Heart (tissue), 3 donors: ENCODE measurements around a stretch of chr22.

DNA sequence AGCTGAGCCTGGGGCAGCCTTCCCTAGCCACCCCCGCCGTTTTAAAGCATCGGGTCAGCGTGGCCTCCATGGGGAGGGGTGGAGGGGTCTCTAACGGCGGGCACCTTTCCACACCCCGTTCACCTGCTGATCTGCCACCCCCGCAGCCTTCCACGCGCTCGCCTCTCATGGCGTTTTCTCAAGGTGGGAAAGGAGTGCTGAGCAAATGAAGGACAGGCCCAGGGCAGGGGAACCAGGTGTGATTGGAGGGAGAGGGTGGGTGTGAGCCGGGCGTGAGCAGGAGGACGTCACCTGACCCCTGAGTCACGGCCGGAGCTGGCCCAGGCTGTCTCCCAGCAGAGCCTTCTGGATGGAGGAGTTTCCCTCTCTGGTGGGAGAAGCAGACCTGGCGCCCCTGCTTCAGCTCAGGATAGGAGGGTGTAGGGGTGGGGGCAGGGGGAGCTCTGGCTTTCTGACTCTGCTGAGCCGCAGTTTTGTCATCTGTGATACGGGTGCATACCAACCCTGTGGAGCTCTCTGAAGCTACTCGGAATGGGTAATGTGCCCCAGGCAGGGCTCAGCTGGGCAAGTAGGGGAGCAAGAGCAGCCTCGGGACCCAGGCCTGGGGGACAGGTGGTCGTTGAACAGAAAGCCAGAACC, 14.0 kb upstream of the ARHGAP8 start:
- RAMPAGE, long total RNA, 2 experiments: no peak in any of the 2 experiments

- RAMPAGE, long total RNA, 2 experiments: no peak in any of the 2 experiments
Observed at GRCh38 chr22:44755456-44755807, 3.1 kb downstream of the ARHGAP8 start.

DNA sequence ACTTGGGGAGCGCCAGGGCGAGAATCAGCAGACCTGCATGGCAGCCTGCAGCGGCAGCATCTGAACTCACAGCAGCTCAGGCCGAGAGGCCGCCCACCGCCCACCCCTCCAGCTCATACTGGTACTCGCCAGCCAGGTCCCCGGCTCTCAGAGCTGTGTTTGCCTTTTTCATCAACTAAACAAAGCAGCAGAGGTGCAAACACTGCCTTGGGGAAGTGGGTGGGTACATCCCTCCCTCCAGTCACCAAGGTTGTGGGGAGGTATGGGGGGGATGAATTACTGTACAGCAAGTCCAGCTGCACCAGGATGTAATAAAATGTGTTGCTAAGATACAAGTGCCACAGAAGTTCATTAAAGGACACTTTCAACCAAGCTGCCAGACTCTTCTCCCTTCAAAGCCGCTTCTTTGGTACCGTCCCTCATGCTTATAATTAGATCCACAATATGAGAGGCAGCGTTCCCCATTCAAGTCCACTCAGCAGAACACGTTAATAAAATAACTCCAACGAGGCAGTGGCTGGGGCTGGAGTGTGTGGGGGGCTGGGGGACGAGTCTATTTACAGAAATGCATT, 14.8 kb downstream of the PHF21B start:
- RAMPAGE, long total RNA, 2 experiments: no peak in any of the 2 experiments

- RAMPAGE, long total RNA, 2 experiments: no peak in any of the 2 experiments
Observed at GRCh38 chr22:45052745-45053061, 42.9 kb upstream of the PHF21B start.

DNA sequence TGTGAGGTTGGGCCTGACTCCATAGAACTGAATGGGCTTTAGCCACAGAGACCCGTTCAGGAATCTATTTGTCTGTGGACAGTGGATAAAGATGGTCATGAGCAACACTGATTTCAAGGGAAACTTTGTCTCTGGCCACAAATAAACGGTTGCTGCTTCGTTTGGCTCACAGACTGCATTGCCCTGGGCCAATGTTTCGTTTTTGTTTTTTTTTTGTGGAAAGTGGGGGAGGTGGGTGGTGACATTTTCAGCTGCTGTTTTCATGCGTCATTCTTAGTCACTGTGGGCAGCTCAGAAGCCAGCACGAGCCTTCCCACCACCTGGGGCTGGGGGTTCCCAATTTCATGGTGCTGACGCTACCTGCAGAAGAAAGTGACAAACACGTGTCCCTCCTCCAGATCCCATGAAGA, 54.7 kb upstream of the PHF21B start:
- RAMPAGE, long total RNA, 2 experiments: no peak in any of the 2 experiments

DNA sequence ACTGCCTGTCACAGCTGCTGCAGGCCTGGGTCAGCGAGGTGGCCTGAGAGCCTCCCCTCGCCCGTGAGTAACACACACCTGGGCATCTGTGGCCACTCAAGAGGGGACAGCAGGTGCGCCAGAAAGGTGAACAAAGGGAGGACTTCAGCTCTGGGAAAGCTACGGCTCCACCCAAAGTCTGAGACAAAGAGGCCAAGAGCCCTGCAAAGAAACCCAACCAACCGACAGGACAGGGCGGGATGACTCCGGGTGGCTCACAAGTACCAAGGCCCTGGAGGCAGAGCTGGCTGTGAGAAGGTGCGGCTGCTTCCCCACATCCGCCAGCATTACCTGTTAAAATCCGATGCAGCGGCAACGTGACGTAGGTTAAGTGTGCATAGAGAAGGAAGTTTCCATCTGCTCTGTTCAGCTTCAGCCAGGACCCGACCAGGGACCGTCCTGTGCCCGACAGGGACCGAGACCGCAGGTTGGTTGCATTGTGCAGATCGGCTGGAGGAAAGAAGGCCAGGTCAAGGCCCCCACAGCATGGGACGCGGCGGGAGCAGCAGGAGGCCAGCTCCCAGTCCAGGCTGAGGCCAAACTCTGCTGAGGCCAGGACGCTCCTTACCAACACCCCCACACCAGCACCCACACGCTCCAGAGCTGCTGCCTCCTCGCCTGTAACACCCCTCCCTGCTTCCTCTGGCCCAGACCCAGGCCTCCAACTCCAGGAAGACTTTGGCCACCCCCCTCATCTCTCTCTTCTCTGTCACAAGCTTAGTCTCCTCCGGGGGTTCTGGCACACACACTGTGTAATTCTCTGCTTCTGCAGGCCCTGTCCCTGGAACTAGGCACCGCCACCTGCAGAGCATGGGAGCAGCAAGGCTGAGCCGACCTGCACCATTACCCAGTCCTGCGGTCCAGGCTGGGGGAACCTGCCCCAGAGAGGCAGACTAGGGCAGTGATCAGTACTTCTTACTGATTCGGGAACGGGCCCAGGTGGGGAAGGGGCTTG, 34.0 kb downstream of the NUP50 start:
- RAMPAGE, long total RNA, 2 experiments: no peak in any of the 2 experiments

- RAMPAGE, long total RNA, 2 experiments: no peak in any of the 2 experiments
Observed at GRCh38 chr22:45211855-45212855, 28.5 kb downstream of the KIAA0930 start.

DNA sequence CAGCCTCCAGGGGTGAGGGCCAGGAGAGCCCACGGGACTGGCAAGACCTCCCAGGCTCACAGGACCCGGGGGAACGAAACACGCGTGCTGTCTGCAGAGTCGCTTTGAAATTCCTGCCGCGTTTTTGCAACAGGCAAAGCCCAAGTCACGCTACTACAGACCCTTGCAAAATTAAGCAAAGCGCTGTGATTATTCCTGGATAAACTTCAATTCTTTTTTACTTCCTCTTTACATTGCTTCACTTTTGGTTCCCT, 27.3 kb downstream of the KIAA0930 start:
- RAMPAGE, long total RNA, 2 experiments: no peak in any of the 2 experiments

- RAMPAGE, long total RNA, 2 experiments: no peak in any of the 2 experiments
Observed at GRCh38 chr22:45241416-45241837, 733 bp upstream of the KIAA0930 start.

- RAMPAGE, long total RNA, 2 experiments: no peak in any of the 2 experiments
Observed at GRCh38 chr22:45262300-45262684, 21.6 kb upstream of the KIAA0930 start.

DNA sequence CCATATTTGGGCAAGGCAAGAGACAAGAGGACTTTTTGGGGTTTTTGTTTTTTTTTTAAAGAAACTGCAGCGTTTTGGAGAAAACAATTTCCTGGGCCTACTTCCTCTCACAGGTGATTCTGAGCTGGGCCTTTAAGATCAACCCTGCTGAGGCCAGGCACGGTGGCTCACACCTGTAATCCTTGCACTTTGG, 4.7 kb upstream of the UPK3A start:
- RAMPAGE, long total RNA, 2 experiments: no peak in any of the 2 experiments

DNA sequence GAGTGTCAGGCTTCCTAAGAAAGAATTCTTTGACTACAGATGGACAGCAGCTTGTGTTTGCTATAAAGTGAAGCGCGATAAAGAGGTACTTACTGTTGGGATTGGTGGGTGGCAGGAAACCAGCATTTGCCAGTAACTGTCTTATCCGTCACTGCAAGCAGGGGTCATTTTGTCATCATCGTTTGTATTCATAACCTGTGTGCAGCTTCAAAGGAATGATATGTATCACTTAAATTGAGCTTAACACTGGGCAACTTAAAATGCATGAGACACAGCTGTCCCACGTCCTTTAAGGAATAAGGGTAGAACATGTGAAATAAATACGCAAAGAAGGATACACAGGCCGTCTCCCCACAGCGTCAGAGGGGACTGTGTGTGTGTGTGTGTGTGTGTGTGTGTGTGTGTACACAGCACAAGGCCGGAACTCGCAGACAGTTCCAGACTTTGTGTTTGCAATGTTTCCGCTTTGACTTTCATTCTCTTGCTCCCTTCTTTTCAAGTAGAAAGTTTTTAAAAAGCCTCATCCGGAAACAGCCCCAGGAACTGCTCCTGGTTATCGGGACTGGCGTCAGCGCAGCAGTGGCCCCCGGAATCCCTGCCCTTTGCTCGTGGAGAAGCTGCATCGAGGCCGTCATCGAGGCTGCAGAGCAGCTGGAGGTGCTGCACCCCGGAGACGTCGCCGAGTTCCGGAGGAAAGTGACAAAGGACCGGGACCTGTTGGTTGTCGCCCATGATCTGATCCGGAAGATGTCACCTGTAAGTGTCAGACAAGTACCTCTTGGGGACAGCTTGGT, 13.1 kb downstream of the FAM118A start:
- RAMPAGE, long total RNA, 2 experiments: no peak in any of the 2 experiments

DNA sequence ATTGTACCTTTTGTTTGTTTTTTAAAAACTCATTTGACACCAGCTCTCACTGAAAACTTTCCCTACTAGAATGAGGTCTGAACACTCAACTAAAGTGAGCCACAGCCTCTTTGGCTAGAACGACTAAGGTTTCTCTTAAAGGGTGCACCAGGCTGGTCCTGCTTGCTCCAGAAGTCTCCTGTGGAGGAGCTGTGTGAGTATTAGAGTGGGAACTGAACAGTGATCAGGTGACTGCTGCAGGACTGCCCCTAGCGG, 34.5 kb downstream of the FAM118A start:
- RAMPAGE, long total RNA, 2 experiments: no peak in any of the 2 experiments

GRCh38 chr22:45511787-45512436, 9.2 kb downstream of the FBLN1 start:
- RAMPAGE, long total RNA, 2 experiments: no peak in any of the 2 experiments

DNA sequence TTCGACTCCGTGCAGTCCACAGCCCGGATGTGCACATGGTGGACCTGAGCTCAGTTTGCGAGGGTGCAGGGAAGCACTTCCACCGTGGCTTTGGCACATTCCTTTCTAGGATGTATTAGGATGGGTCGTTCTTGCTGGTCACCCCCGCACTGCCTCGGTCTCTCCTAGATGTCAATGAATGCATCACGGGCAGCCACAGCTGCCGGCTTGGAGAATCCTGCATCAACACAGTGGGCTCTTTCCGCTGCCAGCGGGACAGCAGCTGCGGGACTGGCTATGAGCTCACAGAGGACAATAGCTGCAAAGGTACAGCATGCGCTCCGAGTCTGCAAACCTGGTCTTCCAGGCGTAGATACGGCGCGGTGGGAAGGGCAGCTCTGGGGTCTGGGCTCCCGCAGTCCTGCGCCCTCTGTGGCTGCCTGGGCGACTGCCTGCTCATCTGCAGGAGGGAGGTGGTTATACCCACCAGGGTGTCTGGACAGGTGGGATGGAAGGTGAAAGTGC, 31.0 kb downstream of the FBLN1 start:
- RAMPAGE, long total RNA, 2 experiments: no peak in any of the 2 experiments

- RAMPAGE, long total RNA, 2 experiments: no peak in any of the 2 experiments
Observed at GRCh38 chr22:45551699-45551939, 48.9 kb downstream of the FBLN1 start.

- RAMPAGE, long total RNA, 2 experiments: no peak in any of the 2 experiments
Observed at GRCh38 chr22:45555035-45555527, 52.4 kb downstream of the FBLN1 start.

DNA sequence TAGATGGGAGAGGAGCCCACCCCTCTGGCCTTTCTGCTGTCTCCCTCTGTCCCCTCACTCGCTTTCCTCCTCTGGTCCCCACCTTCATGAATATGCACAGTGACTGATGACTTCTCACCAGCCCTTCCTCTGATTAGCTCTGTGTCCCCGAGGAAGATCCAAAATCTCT, 73.8 kb downstream of the FBLN1 start:
- RAMPAGE, long total RNA, 2 experiments: no peak in any of the 2 experiments

- RAMPAGE, long total RNA, 2 experiments: no peak in any of the 2 experiments
Observed at GRCh38 chr22:45859173-45860240, 117.5 kb downstream of the WNT7B start.

DNA sequence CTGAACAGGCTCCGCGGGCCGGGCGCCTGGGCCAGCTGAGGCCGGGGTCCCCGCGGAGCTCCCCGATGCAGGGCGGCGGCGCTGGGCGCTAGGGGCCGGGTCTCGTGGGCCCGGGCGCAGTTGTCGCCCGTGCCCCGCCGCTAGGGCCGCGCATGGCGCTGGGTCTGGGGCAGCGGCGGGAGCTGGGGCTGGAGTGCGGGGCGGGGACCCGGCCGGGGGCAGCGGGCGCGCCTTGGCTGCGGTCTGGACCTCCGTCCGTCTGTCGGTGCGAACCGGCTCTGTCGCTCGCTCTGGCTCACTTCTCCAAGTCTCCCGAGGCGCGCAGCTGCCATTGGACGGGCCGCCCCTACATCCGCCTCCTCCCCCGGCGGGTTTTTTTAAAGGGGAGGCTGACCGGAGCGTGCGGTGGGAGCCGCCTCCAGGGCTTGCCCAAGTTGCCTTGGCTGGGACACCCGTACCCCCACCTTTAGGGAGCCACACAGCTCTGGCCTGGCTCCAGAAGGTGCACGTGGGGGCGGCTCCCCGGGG, 4.6 kb downstream of the WNT7B start:
- RAMPAGE, long total RNA, 2 experiments: no peak in any of the 2 experiments